ENCODE results near the genes TRPV4 and PTPN11.

DNA sequence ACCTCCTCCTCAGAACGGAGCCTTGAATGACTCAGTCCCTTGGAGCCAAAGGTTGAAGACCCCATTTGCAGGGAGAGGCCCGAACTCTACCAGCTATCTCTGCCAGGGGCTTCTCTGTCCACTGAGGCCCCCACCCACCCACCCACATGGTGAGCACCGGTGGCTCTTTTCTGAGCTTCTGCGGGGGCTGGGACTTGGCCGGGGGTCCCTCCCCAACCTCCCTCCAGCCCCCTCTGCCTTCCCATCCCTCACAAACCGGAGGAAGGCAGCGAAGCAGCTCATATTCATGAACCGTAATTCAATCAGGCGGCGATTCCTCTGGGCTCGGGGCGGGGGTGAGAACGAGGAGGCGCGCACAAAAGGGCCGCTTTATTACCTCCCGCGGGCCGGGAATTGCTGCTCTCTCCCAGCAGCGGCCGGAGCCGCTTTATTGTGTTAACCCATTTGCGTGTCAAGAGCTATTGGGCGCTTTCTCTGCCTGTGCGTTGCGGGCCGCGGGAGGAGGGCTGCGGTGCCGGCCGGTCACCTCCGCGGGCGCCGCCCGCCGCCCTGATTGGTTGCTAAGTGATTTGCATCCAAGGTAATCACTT is 4.6 kb downstream of the FAM222A start:
- PRO-cap, 7 experiments = no peak in any of the 7 experiments
- RAMPAGE, long total RNA, 2 experiments = no peak in any of the 2 experiments

- PRO-cap, 7 experiments = no peak in any of the 7 experiments
- RAMPAGE, long total RNA, 2 experiments = no peak in any of the 2 experiments
Measured at GRCh38 chr12:109734133-109734624, 20.6 kb downstream of the FAM222A start.

DNA sequence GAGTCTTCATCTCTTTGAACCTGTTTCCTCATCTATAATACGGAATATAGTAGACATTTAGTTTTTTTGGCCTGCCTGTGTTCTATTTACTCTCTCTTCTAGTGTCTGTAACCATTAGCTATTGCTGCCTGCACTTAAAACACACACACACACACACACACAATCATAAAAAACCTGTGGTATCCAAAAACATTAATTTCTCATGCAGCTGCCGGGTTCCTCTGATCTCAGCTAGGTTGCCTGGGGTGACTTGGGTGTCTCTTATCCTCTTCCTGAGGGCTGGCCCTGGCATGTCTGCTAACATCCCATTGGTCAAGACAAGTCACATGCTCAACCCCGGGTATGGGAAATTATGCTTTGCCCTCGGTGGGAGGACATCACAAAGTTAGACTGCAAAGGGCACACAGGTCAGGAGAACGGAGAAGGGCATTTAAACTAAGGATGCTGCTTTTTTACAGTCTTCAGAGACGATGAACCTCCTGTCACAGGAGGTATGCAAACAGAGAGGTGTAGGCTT is 55.7 kb downstream of the TRPV4 start:
- PRO-cap, 7 experiments = no peak in any of the 7 experiments
- RAMPAGE, long total RNA, 2 experiments = no peak in any of the 2 experiments

- PRO-cap, 7 experiments = peak in 3 of 7 experiments; most common minus-strand start chr12:109833398 (in 2)
- RAMPAGE, long total RNA, 2 experiments = no peak in any of the 2 experiments
Measured at GRCh38 chr12:109833045-109833808, at the start of gene TRPV4. TSS of gene TRPV4 (minus strand) at chr12:109833398.

DNA sequence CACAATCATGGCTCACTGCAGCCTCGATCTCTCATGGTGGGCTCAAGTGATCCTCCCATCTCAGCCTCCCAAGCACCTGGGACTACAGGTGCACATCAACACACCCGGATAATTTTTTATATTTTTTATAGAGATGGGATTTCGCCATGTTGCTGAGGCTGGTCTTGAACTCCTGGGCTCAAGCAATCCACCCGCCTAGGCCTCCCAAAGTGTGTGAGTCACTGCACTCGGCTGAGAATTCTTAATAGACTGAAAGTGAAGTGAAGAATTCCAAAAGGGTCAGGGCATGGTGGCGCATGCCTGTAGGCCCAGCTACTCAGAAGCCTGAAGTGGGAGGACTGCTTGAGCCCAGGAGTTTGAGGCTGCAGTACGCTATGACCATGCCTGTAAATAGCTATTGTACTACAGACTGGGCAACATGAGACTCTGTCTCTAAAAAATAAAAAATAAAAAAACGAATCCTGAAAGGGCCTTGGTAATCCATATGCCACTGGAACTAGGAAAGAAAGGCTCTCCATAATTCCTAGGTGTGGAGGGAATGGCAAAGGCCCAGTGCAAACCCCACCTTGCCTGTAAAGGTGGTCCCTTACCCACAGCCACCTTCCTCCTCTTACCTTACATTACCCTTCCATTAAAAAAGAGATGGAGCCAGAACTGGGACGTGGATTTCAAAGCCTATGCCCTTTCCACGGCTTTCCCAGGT is 43.8 kb downstream of the TCHP start:
- PRO-cap, 7 experiments = no peak in any of the 7 experiments
- RAMPAGE, long total RNA, 2 experiments = no peak in any of the 2 experiments

DNA sequence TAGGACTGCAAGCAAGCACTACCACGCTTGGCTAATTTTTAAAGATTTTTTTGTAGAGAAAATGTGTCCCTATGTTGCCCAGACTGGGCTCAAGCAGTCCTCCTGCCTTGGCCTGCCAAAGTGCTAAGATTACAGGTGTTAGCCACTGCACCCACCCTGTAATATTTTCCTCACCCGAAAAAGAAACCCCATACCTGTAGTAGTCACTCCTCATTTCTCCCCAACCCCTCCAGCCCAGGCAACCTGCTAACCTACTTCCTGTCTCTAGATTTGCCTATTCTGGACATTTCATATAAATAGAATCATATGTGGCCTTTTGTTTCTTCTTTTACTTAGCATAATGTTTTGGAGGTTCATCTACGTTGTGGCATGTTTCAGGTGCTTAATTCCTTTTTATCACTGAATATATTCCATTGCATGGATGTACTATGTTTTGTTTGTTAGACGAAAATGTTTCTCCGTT is 6.1 kb downstream of the ANKRD13A start:
- PRO-cap, 7 experiments = no peak in any of the 7 experiments
- RAMPAGE, long total RNA, 2 experiments = no peak in any of the 2 experiments

DNA sequence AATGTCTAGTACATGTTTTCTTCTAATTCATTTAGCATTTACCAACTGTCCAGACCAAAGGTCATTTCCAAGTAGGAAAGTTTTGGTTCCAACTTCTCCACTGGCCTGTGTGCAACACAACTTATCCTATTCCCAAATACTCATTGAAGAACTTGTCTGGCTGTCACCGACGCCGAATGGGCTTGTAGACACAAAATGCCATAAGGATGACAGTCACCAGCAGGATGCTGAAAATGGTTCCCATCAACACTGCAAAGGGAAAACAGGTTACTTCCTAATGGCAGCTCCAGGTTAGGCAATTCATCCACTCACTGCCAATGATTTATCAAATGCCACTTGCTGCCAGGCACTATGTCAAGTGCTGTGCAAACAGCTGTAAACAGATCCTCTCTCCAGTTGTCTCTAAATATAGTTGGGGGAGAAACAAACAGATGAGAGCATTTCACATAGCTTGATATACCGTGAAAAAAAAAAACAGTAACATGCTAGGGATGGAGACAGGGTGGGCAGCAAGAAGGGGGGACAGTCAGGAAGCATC is 6.0 kb downstream of the C12orf76 start:
- PRO-cap, 7 experiments = no peak in any of the 7 experiments
- RAMPAGE, long total RNA, 2 experiments = no peak in any of the 2 experiments

GRCh38 chr12:110353178-110353748 is 50.2 kb downstream of the ANAPC7 start:
- PRO-cap, 7 experiments = no peak in any of the 7 experiments
- RAMPAGE, long total RNA, 2 experiments = no peak in any of the 2 experiments

- PRO-cap, 7 experiments = peak in 2 of 7 experiments; most common plus-strand start chr12:110548953 (in 2)
- RAMPAGE, long total RNA, 2 experiments = no peak in any of the 2 experiments
Measured at GRCh38 chr12:110548575-110549180, 34.4 kb downstream of the PPTC7 start.

- PRO-cap, 7 experiments = no peak in any of the 7 experiments
- RAMPAGE, long total RNA, 2 experiments = no peak in any of the 2 experiments
Measured at GRCh38 chr12:110638017-110638258, 24.0 kb downstream of the TCTN1 start.

DNA sequence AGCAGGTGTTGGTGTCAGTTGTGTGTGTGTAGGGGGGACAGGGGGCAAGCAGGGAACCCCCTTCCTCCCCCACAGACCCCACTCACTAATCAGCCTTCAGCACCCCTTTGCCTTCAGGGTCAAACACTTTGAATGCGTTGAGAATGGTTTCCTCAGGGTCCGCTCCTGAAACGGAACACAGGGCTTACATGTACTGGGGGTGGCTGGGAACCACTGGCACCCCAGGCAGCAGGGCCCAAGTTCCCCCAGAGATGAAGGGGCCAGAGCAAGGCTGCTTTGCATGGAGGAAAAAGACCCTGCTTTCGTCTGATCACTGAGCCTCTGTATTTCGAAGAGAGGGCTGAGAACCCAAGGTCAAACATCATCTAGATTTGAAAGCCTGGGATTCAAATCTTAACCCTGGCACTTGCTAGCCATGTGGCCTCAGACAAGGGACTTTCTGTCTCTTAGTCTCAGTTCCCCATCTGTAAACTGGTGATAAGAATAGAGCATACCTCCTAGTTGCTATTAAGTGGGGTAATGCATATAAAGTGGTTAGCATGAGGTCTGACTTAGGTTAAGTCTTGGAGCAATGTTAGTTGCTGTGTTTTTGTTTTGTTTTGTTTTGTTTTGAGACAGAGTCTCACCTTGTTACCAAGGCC is 7.1 kb downstream of the MYL2 start:
- PRO-cap, 7 experiments = no peak in any of the 7 experiments
- RAMPAGE, long total RNA, 2 experiments = no peak in any of the 2 experiments

DNA sequence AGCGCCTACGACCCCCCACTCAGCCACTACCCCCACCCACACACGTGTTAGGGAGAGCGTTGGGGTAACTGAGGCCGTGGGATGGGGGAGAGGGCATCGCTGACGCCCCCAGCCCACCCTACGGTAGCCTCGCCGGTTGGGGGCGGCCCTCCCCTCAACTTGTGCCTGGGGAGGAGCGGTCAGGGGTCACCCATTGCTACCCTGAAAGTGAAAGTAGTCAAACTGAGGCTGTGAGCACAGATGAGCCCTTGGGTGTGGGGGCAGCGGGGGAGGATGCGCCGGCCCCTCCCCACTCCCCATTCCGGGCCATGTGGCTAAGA is 681 bp downstream of the SH2B3 start:
- PRO-cap, 7 experiments = no peak in any of the 7 experiments
- RAMPAGE, long total RNA, 2 experiments = no peak in any of the 2 experiments

DNA sequence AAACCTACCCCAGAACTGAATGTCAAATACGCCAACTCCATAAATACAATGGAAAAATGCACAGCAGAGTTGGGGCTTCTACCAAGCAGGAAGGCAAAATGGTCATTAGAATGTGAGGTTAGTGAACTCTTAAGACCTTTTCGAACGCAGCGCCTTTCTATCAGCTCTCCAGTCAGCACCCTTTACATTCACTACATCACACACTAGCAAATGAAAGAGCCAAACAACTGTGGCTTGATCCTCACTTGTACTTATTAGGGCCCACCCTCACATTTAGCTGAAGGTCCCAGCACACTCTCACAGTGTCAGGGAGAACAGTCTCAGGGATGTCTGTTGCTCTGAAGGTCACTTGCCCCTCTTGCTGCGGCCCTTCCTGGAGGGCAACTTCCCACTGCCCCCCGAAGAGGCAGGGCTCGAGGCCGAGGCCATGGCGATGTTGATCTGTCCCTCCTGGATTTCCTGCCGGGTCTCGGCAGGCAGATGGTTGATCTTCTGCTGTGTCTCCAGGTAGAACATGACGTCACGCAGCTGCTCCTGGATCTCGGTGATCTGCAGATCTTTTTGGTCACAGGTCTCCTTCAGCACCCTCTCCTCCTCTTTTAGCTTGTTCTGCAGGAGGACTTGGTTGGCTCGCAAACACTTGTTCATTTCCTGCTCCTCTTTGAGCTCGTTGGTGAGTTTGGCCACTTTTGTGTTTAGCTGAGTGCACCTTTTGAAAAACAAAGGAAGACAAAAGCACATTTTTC is 41.7 kb downstream of the BRAP start:
- PRO-cap, 7 experiments = no peak in any of the 7 experiments
- RAMPAGE, long total RNA, 2 experiments = no peak in any of the 2 experiments

DNA sequence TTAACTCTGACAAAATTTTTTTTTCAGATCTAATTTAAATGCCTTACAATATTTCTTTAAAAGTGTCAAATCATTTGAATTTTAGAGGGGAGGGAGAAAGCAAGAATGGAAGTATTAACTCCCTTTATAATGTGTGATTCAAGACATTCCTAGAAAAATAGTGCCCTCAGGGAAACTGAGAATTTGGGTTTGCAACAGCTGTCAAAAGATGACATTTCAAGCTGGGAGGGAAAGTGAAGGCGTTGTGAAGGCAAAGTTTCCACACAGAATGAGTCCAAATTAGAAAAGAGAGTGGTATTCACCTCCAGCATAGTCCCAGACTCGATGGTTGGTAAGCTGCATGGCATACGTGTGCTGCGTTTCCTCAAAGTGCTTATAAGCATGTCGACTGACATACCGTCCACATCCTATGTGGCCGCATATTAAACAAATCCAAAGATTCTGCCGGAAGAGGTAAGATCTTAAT is 26.8 kb downstream of the BRAP start:
- PRO-cap, 7 experiments = no peak in any of the 7 experiments
- RAMPAGE, long total RNA, 2 experiments = no peak in any of the 2 experiments

DNA sequence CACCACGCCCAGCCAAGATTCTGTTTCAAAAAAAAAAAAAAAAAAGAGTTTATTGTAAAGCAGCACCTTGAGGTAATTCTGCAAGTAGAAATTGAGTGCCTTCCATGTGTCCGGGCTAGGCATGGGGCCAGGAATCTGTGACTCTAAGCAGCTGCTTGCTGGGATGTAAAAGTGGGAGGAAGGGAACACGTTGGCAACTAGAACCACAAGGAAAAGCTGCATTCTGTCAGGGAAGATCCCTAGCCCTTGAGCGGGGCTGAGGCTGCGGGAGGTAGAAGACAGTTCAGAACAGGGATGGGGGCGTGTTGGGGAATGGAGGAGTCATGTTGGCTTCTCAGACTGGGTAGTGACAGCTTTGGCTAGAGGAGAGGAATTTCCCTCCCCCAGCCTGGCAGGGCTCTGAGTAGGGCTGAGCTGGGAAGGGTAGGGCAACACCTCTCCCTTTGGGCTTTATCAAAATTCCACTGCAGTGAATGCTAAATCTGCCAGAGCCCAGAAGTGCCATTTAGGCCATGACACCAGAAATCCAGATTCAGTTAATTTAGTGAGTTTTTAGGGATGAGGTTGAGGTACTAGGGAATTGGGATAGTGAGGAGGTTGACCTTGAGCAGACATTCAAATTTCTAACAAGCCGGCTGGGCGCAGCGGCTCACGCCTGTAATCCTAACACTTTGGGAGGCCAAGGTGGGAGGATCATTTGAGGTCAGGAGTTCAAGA is 3.4 kb upstream of the TRAFD1 start:
- PRO-cap, 7 experiments = peak in 2 of 7 experiments; most common plus-strand start position 221 of the sequence (in 2)
- RAMPAGE, long total RNA, 2 experiments = no peak in any of the 2 experiments

- PRO-cap, 7 experiments = no peak in any of the 7 experiments
- RAMPAGE, long total RNA, 2 experiments = no peak in any of the 2 experiments
Measured at GRCh38 chr12:112126800-112127255, 1.5 kb downstream of the TRAFD1 start.

GRCh38 chr12:112161666-112162521 is 36.5 kb downstream of the TRAFD1 start:
- PRO-cap, 7 experiments = no peak in any of the 7 experiments
- RAMPAGE, long total RNA, 2 experiments = no peak in any of the 2 experiments

DNA sequence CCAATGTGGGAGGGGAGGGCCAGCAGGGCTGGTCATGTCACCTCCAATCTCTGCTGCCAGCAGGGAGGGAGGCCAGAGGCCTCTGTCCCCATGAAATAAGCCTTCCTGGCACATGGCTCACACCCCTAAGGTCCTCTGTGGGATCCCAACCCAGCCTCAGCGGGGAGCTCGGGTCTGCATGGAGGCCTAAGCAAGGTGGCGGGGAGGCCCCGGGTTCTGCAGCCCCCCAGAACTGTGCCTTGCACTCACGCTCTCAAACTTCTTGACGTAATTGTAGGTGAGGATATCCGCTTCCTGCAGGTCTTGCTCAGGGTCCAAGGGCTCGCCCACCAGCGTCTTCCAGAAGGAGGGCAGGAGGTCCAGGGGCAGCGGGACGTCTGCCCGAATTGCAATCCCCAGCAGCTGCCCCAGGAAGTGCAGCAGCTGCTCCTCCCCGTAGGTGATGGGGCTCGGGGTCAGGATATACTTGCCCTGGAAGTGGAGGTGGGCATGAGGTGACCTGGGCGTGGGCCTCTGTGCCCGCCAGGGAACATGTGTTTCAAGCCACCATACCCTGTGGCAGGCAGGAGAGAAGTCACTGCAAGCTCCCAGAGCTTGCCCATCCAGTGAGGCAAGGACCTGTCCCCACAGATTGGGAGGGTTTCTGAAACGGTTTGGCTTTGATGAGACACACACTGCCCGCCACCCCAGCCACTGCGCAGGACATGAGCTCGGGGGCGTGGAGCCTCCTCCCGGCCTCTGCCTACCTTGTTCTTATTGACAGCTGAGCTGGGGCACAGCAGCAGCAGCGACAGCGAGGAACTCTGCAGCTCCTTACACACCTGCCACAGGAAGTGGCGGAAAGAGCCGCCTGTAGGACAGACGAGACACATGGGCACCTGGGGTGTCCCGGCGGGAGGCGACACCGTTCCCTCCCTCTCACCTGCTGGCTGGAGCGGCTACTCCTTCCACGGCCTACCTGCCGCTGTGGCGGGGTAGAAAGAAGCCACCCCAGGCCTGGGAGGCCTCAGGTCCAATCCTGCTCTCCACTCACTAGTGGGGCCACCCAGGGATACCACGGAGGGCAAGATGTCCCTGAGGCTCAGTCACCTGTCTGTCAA is 42.1 kb downstream of the TRAFD1 start:
- PRO-cap, 7 experiments = no peak in any of the 7 experiments
- RAMPAGE, long total RNA, 2 experiments = no peak in any of the 2 experiments

GRCh38 chr12:112418870-112419932 is at the start of gene PTPN11:
TSS of gene PTPN11 (plus strand) at chr12:112418947.
- PRO-cap, 7 experiments = peak in 7 of 7 experiments; most common plus-strand start chr12:112418947 (in 5); most common minus-strand start chr12:112419446 (in 7)
- RAMPAGE, long total RNA, 2 experiments = start-site peak on the plus strand in 2 of 2 experiments, at chr12:112418901-112418969 at its widest, 530 to 1,044 reads per replicate

DNA sequence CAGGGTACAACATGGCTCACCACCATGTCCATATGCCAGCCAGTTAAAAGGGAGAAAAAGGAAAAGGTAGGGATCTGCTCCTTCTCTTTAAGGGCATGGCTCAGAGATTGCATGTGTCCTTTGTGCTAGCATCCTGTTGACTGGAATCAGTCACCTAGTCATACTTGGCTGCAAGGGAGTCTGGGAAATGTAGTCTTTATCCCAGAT is 86.5 kb upstream of the RPH3A start:
- PRO-cap, 7 experiments = no peak in any of the 7 experiments
- RAMPAGE, long total RNA, 2 experiments = no peak in any of the 2 experiments